ENCODE results near the genes LDHC and CCDC179.

DNA sequence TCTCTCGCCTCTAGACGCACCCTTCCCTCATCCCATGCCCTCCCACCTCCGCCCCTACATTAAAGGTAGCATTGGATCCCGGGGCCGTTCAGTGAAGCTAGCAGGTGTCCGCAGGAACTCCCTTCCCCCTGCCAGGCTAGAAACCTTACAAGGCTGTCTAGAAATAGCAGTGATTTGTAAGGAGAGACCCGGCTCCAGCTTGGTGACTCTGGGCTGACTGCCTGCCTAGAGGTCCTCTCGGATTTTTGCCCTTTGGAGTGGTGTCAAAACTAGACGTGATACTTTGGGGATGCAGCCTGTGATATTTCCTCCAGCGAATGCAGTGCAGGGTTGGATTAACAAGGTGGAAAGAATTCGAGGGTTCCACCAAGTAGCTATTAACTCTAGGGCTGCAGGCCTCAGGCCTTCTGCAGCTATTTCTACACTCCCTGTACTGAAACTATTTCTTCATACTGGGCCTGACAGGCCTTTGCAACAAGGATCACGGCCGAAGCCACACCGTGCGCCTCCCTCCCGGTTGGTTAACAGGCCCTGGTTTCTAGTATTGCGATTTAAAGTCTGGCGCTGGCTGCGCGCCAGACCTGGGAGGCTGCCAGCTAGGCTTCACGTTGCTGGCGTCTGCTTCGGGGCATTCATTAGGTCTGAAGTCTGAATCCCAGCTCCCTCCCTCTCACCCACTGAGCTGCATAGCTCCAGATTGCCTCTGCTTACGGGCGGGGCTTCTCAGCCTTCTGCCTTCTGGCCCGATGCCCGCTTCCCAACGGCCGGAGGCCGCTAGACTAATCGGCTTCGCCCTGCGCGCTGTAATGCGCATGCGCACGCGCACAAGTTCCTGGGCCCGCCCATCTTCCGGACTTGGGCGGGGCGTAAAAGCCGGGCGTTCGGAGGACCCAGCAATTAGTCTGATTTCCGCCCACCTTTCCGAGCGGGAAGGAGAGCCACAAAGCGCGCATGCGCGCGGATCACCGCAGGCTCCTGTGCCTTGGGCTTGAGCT, 1.3 kb downstream of the LDHA start:
- RRBS, result 8% methylated on average over 13 of the region's 54 CpGs

- RRBS, result no CpG with 5 or more reads among the region's 25 CpGs
Observed at GRCh38 chr11:18412078-18412435, at the start of gene LDHC. Gene LDHC (plus strand): TSS chr11:18412318.

- RRBS, result no CpG with 5 or more reads among the region's 6 CpGs
Observed at GRCh38 chr11:18749652-18750095, 23.7 kb upstream of the IGSF22 start.

DNA sequence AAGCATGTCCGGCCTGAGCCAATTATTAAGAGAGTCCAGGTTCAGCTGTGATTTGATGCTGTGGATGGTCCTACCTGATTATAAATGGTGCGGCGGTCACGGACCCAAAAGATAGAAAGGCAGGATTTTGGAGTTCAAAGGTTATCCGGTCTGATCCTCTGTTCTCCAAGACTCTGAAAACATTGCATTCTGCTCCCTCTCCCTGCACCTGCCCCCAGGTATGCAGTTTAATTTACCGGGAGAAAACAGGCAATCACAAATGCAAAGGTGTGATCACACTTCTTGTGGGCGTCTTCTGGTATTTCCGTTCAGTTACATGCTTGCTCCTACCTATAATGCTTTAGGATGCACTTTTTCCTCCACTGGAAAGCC, 15.7 kb downstream of the PTPN5 start:
- RRBS, result 54% methylated on average over 2 of the region's 8 CpGs

DNA sequence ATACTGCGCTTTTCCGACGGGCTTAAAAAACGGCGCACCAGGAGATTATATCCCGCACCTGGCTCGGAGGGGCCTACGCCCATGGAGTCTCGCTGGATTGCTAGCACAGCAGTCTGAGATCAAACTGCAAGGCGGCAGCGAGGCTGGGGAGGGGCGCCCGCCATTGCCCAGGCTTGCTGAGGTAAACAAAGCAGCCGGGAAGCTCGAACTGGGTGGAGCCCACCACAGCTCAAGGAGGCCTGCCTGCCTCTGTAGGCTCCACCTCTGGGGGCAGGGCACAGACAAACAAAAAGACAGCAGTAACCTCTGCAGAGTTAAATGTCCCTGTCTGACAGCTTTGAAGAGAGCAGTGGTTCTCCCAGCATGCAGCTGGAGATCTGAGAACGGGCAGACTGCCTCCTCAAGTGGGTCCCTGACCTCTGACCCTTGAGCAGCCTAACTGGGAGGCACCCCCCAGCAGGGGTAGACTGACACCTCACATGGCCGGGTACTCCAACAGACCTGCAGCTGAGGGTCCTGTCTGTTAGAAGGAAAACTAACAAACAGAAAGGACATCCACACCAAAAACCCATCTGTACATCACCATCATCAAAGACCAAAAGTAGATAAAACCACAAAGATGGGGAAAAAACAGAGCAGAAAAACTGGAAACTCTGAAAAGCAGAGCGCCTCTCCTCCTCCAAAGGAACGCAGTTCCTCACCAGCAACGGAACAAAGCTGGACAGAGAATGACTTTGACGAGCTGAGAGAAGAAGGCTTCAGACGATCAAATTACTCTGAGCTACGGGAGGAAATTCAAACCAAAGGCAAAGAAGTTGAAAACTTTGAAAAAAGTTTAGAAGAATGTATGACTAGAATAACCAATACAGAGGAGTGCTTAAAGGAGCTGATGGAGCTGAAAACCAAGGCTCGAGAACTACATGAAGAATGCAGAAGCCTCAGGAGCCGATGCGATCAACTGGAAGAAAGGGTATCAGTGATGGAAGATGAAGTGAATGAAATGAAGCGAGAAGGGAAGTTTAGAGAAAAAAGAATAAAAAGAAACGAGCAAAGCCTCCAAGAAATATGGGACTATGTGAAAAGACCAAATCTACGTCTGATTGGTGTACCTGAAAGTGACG, 18.7 kb downstream of the ZDHHC13 start:
- RRBS, result no CpG with 5 or more reads among the region's 30 CpGs

GRCh38 chr11:19196403-19196857, 5.4 kb downstream of the CSRP3 start:
- RRBS, result no CpG with 5 or more reads among the region's 7 CpGs

DNA sequence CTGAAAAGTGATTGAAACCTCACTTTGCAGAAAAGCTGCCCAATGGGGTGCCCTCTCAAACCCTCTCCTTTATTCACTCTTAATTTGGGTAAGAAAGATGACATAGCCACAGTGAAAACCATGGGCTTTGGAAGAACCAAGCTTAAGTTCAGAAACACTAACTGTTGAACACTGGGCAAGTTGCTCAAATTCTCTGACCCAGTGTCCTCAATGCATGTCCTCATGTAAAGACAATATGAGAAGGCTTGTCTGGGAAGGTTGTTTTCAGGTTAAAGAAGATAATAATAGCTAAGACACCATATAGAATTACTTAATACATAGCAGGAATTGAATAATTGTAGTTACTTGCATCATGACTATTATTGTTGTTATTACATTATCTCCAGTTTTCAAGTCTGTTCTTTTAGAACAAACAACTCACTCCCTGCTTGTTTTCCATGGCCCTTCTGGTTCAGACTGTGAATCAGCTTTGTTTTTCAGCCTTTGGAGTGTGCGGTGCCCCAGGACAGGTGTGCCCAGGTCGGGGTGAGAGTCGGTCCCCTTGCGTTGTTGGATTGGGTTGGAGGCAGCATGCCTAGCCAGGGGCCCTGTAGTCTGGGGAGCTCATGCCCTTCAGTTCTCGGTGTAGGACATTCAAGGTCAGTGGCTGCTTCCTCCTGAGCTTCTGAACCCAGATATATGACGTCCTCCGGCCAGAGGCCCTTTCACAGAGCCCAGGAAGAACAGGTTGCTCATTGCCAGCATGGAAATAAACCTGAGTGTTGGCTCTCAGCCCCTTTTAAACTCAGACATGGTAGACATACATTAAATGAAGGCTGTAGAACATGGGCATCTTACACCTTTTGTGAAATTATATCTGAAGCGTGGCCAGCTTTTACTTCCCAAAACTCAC, 2.9 kb downstream of the CSRP3 start:
- RRBS, result no CpG with 5 or more reads among the region's 8 CpGs

- RRBS, result no CpG with 5 or more reads among the region's 6 CpGs
Observed at GRCh38 chr11:19428886-19429643, 188.3 kb upstream of the E2F8 start.

DNA sequence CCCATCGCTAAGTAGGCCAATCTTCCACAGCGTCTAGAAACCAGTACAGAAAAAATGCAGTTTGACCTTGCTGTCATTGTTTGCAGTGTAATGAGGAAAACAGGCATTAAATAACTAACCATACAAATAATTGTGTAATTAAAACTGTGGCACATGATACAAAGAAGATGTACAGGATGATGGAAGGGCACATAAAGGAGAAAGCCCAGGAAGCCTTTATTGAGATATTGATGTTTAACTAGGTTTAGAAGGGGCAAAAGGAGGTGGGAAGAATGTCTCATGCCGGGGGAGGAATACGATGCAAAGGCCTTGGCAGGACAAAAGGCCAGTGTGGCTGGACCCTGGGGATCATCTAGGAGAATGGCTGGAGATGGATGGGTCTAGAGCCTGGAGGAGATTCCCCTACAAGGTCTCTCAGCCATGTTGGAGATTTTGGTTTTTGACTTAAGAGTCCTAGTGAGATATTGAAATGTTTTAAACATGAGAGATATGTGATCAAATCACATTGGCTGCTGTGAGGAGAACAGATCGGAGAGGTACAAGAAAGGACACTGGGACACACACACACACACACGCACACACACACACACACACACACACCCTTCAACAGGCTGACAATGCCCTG, 200.2 kb upstream of the E2F8 start:
- RRBS, result no CpG with 5 or more reads among the region's 6 CpGs

DNA sequence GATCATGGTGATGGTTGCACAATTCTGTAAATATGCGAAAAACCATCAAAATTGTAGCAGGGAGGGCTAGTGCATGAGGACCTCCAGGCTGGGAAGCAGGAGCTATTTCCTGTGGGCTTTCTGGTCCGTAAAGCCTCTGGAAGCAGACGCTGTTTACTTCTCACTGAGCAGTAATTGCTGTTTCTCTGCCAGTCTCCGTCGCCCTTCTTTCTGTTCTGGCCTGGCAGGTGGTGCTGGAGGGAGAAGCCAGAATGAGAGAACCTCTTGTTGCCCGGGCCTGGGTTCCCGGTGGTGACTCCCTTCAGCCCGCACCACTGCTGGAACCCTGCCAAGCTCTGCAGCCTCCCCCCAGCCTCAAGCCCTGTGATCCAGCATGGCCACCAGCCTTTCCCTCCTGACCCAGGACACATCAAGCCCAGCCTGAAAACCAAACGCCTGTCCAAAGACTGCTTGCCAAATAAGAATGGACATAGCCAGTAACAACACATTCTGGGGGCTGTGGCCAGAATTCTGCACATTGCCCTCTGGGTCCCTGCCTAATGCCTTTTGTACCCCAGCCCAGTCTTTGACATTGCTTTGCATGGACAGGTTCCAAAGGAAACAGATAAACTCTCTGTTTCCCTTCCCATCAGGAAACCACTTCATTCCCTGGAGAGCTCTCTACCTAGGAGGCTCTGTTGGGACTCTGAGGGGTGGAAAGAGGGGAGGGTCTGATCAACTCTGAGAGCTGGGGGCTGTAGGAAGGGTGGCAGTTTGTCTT, 201.0 kb upstream of the NAV2 start:
- RRBS, result no CpG with 5 or more reads among the region's 9 CpGs

- RRBS, result no CpG with 5 or more reads among the region's 11 CpGs
Observed at GRCh38 chr11:19789652-19790458, 77.2 kb downstream of the NAV2 start.

- RRBS, result no CpG with 5 or more reads among the region's 11 CpGs
Observed at GRCh38 chr11:19790928-19791852, 78.6 kb downstream of the NAV2 start.

DNA sequence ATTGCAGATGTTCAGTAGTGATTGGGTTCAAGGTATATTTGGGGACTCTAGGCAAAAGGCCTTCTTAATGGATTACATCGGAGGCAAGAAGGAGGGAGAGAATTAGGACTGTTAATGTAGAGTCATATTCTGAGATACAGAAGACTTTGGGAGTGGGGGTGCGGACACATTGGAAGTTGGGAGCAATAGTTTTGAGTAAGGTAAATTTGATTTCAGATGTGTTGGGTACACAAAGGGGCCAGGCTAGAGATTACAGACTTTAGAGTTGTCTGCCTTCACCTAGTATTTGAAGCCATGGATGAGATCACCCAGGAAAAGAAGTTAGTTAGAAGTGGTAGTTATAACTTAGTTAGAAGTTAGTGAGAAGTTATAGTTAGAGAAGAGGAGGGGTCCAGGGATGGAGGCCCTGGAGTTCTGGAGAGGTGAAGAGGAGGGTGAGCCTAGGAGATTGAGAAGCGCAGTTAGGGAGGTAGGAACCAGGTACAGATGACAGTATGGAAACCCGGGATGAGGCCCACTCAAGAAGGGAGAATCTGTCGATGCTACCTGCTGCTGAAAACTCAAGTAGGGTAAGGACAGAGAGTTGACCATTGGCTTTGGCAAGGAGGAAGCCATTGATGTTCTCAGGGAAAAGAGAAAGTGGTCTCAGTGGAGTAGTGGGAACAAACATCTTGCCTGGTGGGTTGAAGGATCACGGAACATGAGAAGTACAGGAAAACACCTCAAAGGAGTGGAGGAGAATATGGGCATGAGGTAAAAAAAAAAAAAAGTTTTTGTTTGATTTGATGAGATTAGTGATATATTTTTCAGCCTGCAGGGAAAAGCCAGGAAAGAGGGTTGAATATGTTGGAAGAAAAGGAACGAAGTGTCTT, 140.8 kb downstream of the DBX1 start:
- RRBS, result no CpG with 5 or more reads among the region's 7 CpGs

DNA sequence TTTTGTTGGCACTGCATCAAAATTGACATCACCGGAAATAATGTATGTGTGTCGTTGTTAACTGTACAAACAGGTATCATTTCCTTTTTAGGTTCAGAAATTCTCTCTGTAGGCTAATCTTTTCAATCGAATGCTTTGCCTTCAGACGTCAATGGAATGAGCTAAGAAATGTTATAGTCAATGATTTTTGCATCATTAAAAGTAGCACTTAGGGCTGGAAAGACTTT, 137.9 kb downstream of the DBX1 start:
- RRBS, result no CpG with 5 or more reads among the region's 4 CpGs

DNA sequence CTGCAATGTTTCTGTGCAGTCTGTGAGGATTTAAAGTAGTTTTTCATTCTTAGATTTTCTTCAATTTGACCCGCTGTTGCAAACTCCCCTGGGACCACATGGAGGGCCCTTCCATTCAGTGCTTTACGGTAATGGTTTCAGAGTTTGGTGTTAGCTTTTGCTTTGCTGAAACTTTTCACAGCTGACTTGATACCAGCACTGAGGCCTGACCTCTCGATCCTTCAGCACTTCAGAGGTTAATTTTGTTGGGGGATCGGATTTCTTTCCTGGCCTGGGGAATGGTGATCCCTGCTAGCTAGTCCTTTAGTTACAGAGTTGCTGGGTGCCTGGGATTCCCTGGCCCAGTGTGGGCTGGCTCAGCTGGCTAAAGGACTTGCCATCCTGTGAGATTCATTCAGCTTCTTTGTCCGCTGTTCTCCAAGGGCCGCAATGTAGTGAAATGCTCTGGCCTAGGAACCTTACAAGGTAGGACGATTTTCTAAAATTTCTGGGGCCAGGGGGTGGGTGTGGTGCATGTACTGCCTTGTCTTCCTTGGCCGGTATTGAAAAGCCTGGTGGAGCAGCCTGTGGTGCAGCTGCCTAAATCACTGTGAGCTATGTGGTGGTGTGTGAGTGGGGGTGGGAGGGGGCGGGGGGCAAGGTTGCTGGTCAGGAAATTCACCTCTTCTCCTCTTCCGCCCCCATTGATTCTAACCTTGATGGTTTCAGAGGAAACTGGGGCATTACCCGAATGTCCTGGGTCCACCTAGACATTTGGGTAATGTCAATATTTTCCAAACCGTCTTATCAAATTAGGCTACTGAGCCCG, 137.4 kb downstream of the DBX1 start:
- RRBS, result no CpG with 5 or more reads among the region's 13 CpGs

DNA sequence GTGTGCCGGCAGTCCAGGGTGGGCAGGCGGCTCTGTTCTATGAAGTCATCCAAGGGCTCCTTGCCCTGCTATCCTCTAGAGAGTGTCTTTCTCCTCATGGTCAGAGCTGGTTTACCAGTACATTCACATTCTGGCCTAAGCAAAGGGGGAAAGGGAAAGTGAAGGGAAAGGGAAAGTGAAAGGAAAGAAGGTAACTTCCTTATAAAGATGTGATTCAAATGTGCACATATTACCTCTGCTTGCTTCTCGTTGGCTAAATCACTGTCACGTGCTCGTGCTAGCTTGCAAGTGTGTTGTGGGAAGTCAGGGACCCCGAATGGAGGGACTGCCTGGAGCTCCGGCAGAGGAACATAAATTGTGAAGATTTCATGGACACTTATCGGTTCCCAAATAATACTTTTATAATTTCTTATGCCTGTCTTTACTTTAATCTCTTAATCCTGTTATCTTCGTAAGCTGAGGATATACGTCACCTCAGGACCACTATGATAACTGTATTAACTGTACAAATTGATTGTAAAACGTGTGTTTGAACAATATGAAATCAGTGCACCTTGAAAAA, 2.7 kb upstream of the HTATIP2 start:
- RRBS, result no CpG with 5 or more reads among the region's 11 CpGs

DNA sequence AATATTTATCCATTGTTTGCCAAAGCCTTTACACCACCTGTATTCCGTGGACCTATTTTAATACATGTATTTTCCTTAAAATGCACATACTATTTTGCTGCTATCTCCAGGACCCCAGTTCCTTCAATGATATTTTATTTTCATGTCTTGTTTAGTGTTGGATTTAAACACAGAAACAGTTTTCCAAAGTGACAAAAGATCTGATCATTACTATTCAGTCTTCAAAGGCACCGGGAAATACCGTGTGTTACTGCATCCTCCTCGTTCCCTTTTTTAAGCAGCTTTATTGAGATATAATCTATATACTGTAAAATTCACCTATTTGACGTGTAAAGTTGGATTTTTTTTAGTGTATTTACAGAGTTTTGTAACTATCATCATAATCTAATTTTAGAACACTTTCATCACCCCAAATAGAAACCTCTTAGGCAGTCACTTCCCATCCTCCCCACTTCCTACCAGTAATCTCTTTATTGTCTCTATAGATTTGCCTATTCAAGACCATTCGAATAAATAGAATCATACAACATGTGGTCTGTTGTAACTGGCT, 1.4 kb downstream of the ANO5 start:
- RRBS, result no CpG with 5 or more reads among the region's 6 CpGs

GRCh38 chr11:22677195-22677910, 10.9 kb downstream of the GAS2 start:
- RRBS, result no CpG with 5 or more reads among the region's 4 CpGs

GRCh38 chr11:22860239-22860638, at the start of gene CCDC179:
Gene CCDC179 (minus strand): TSS chr11:22860474.
- RRBS, result no CpG with 5 or more reads among the region's 4 CpGs

Measured in UCH-1 (cell line).